Subcutaneous adipose tissue (tissue), 3 donors: Measurements from ENCODE around the genes EFCAB10 and LAMB4.

DNA sequence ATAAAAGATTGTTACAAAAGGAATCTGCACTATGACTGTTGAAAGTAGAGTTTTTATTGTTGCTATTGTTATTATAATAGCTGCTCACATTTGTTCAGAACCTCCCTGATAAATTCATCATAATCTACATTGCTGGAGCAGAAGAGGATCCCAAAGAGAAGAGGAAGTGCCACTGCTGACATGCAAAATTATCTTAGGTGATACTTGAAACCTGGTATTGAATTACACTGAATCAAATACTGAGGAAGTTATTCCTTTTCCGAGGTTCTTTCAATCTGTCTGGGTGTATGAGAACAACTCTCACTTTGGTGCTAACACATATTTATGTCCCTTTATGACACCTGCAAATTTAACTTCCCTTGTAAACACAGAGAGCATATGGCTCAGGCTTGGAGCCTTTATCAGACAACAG is 131.5 kb downstream of the SRPK2 start:
- PRO-cap, result no peak
- RAMPAGE, long total RNA, 3 experiments, result no peak in any of the 3 experiments

- PRO-cap, result no peak
- RAMPAGE, long total RNA, 3 experiments, result no peak in any of the 3 experiments
Observed at GRCh38 chr7:105499039-105500036, 22.7 kb downstream of the PUS7 start.

DNA sequence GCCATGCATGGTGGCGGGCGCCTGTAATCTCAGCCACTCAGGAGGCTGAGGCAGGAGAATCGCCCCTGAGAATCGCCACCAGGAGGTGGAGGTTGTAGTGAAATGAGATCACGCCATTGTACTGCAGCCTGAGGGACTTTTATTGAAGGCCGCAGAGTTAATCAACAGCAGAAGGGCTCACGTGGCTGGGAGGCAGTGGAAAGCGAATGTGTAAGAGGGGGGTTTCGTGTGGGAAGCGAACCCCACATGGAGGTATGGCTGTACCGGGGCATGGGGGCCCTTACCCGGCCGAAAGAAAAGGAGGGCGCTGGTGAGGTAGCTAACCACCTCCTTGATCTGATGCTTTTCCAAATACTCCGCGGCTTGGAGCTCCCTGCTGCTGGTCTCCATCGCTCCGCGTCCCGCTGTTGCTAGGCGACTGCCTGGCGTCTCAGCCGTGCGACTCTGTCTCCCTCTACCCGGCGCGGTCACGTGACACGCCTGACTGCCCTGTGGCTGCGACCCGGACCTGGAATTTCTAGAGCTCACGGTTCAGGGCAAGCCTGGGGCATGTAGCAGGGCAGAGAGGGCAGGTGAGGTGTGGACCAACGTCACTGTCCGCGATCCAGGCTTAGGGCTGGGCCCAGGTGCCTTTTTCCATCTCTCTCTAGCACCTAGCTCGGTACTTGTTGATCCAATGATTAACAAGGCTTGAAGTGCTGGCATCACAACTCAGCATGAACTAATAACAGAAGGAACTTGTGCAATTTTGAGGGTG is at the start of gene EFCAB10:
TSS of gene EFCAB10 (minus strand) at position 420 of the 757 bp plus-strand sequence.
- PRO-cap, result no peak
- RAMPAGE, long total RNA, 3 experiments, result no peak in any of the 3 experiments

GRCh38 chr7:105583292-105583504 is 1.9 kb upstream of the EFCAB10 start:
- PRO-cap, result no peak
- RAMPAGE, long total RNA, 3 experiments, result no peak in any of the 3 experiments

DNA sequence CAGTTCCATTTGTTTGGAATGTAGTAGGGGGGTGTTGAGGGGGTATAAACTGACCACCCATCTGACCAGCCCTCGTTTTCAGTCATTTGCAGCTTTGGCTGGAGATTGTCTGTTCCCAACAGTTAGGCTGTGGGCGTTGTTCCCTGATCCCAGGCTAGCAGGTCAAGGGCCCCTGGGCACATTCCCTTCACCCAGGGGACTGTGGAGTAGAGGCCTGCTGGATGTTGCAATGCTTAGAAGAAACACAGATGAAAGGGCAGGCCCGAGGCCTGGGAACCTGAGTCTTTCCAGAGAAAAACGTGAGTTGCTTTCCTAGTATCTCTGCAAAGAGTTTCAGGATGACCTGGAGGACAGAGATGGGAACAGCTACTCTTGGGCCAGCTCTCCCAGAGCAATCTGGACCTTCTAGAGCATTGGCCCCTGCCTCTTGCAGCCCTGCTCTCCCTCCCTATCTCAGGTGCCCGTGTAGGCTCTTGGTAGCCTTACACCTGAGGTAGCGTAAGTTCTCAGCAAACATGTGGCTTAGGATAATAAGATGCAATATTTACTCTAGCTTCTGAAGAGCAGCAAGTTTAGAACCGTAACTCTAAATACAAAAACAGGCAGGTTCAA is 99.3 kb upstream of the EFCAB10 start:
- PRO-cap, result no peak
- RAMPAGE, long total RNA, 3 experiments, result no peak in any of the 3 experiments

DNA sequence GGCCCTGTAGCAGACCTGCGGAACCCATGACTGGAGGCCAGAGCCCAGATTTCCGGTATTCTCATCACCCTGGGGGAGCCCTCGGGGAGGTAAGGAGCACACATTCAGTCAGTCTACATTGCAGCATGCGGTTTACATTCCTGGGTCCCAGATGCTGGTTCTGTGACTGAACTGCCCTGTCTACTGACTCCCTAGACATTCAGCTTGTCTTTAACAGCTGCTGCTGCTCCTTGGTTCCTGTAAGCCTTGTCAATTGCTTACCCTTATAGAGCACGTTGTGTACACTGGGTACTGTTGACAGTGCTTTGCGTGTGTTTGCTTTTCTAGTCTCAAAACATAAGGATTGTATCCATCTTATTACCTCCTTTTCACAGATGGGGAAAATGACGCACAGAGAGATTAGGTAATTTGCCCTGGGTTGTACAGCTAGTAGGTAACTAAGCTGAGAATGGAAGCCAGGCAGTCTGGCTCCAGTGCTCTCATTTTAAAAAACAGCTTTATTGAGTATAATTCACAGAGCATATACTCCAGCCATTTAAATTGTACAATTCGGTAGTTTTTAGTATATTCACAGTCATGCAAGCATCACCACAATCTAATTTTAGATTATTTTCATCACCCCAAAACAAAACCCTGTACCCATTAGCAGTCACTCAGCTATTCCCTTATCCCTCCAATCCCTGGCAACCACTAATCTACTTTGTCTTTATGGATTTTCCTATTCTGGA is 13.1 kb downstream of the CDHR3 start:
- PRO-cap, result no peak
- RAMPAGE, long total RNA, 3 experiments, result no peak in any of the 3 experiments

GRCh38 chr7:106057964-106059238 is 53.7 kb downstream of the SYPL1 start:
- PRO-cap, result no peak
- RAMPAGE, long total RNA, 3 experiments, result no peak in any of the 3 experiments

DNA sequence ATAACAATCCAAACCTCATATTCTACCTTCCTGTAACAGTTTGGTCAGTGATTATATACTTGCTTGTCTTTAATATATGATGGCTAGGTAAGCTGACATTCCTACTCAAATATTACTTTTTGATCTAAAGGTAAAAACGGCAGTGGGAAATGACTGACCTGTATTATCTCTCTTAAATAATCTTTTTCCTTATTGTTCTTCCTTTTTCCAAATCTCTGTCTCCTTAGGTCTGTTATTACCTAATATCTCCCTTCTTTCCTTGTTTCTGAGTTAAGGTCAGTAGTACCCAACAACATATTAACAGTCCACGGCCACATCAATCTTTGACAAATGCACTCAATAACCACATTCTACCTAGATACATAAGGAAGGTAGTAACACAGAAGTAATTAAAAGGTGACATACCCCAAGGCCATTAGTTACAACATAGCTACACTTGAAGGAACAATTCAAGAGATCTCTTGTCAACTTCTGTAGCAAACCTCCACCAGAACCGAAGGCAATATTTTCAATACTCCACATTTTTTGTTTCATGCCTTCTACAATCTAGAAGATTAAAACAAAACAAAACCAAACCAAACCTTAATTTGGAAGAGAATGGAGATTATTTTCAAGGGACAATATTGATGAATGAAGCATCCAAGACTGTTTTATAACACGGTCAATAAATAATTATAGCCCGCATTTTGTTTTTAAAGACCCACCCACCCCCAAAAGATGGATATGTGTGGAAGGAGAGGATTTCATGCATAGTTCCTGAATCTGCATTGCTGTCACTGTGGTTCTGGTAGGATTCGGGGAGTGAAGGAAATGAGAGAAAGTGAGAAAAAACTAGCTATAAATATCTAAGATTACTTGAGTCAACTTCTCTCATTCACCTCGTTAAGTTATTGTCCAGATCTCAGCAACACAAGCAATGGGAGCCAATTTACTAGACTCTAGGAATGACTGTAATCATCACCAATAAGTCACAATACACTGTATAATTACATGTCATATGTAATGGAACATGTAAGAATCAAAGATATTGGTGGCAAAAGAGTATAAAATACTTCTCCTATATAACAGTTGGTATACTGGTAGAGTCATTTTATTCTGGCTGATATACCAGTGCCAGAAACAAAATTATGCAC is 30.5 kb downstream of the NAMPT start:
- PRO-cap, result no peak
- RAMPAGE, long total RNA, 3 experiments, result no peak in any of the 3 experiments

GRCh38 chr7:106261685-106262728 is 22.8 kb downstream of the NAMPT start:
- PRO-cap, result no peak
- RAMPAGE, long total RNA, 3 experiments, result no peak in any of the 3 experiments

DNA sequence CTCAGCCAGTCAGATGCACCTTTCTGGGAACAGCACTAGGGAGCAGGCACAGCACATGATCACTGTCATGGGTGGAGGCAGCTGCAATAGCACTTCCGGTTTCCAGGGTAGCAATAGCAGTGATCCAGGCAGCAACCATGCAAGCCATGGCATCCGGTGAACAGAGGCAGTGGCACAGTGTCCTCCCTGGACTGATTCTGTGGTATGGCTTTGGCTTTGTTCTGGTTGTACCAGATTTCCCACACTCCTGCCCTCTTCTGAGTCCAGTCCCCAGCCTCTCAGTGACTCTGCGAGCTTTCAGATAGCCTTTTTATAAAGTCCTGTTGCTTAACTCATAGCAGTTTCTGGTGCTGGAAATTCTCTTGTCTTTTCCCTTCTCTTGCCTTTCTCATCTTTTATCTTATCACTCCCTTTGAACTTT is 86.9 kb upstream of the NAMPT start:
- PRO-cap, result no peak
- RAMPAGE, long total RNA, 3 experiments, result no peak in any of the 3 experiments

DNA sequence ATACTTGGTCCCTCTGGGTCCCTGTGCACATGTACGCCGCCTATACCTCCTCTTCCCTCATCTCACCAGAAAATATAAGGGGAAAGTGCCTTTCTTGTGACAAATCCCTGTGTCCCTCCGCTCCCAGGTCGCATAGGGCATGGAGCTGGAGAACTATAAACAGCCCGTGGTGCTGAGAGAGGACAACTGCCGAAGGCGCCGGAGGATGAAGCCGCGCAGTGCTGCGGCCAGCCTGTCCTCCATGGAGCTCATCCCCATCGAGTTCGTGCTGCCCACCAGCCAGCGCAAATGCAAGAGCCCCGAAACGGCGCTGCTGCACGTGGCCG is 2.3 kb downstream of the PIK3CG start:
- PRO-cap, result no peak
- RAMPAGE, long total RNA, 3 experiments, result no peak in any of the 3 experiments

DNA sequence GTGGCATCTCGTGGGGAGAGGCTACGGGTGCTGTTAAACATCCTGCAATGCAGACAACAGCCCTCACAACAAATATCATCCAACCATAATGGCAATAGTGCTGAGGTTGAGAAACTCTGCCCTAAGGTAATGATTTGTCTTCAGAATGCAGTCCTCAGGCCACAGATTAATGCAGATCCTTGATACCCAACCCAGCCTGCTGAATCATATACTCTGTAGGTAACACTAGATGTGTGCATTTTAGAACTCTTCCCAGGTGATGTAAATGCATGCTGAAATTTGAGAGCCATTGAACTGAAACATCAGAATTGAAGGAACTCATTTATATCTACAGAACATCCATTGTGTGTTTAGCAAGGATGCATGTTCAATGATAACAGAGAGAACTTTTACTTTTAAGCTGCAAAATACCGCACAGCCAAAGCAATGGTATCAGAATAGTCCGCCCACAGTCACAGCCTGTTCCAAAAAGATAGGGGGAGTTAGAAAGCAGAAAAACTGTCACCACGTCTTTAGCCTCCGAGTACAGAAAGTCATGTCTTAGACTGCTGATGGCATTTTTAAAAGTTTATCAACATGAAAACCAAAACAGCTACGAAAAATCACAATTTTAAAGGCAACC is 66.1 kb upstream of the PRKAR2B start:
- PRO-cap, result no peak
- RAMPAGE, long total RNA, 3 experiments, result no peak in any of the 3 experiments

- PRO-cap, result no peak
- RAMPAGE, long total RNA, 3 experiments, result no peak in any of the 3 experiments
Observed at GRCh38 chr7:107173079-107173668, 4.4 kb downstream of the HBP1 start.

DNA sequence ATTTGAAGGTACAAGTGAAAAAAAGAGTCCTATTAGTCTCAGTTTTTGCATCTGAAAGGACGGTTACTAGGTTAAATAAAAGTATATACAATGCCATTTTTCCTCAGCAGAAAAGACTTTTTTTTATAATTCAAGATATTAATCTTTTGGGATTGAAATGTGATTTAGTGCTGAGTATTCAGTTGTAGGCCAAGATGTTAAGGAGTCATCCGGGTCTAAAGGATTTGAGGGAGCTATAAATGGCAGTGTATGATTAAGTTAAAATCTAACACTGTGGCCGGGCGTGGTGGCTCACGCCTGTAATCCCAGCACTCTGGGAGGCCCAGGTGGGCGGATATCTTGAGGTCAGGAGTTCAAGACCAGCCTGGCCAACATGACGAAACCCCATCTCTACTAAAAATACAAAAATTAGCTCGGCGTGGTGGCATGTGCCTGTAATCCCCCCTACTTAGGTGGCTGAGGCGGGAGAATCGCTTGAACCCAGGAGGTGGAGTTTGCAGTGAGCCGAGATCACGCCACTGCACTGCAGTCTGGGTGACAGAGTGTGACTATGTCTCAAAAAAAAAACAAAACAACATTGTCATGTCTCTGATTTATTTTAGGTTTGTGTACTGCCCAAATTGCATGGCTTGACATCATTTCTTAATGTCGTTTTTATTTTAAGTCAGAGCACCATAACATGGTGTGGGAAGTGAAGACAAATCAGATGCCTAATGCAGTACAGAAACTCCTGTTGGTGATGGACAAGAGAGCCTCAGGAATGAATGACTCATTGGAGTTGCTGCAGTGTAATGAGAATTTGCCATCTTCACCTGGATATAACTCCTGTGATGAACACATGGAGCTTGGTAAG is 10.6 kb downstream of the HBP1 start:
- PRO-cap, result no peak
- RAMPAGE, long total RNA, 3 experiments, result no peak in any of the 3 experiments

DNA sequence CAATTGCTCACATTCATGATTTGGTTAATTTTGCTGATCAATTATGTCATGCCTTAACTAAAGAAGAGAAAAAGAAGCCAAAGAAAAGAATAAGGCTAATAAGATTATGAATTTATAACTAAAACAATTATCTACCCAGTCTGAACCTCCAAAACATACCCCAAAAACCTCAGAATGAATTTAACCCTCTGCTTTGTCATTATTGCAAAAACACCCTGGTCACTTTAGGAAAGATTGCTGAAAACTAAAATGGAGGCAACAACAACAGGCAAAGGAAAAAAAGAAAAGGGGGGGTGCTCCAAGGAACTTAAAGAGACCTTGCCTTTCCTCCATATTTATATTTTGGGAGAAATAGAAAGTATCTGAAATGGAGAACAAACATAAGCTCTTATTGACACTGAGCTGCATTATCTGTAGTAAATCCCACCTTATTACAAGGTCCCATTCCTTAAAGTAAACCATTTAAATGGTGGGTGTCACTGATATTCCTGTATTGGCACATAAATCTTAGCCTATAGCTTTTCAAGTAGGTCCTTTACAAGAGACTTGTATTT is 19.8 kb upstream of the SLC26A4 start:
- PRO-cap, result unidirectional peak, plus-strand start at position 269 of the sequence
- RAMPAGE, long total RNA, 3 experiments, result no peak in any of the 3 experiments

DNA sequence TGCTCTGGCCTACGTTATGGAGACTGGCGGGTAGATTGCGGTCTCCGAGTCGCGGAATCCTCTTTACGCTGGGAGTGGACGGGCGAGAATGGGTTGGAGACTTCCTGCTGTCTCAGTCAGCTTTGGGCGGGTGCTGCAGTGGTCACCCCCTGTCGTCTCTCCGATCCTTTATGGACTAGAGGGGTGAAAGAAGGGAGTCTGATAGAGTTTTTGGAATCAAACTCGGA is 463 bp downstream of the CBLL1 start:
- PRO-cap, result bidirectional peak, plus-strand start at position 115 of the sequence, minus-strand start outside the sequence
- RAMPAGE, long total RNA, 3 experiments, result no peak in any of the 3 experiments

DNA sequence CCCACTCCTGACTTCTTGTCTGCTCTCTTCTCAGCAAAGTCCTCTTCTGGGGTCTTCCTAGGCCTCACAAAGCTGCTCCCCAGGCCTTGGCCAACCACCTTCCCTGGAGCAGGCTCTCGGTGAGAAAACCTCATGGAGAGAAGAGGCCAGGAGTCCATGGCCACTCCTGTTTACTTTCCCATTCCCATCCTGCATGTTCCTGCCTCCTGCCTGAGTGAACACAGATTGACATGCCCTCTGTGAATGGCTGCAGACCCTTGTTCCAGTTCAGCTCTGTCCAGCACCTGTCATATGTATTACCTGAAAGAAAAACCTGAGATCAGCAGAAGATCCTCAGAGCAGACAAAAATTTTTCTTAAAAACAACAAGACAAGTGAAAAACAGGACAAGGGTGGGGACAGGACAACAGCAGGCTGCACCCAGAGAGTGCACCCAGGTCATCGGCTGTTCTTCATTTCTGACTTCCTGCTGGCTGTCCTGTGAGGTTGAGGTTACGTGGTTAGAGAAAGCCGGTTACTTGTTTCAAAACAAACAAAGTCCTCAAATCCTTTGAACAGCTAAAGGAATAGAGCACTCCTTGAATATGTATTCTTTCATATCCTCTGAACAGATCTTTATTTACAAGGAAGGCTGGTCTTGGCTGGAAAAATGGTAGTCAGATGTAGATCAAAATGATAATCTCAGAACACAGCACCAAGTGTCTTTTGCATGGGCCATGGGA is 34.0 kb upstream of the DLD start:
- PRO-cap, result no peak
- RAMPAGE, long total RNA, 3 experiments, result no peak in any of the 3 experiments

DNA sequence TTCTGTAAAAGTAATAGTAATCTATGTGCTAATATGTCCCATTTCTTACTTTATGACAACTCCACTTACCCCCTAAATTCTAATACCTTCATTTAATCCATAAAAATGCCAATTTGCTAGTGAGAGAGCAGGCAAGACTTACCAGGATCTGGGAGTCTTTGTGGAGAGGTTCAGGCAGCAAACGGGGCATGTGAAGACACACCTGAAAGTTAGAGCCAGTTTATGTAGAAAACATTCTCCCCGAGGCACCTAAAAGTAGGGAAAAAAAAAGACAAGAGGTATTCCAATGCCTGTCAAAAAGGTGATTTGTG is at the start of gene LAMB4:
TSS of gene LAMB4 (minus strand) at position 198 of the 311 bp plus-strand sequence.
- PRO-cap, result no peak
- RAMPAGE, long total RNA, 3 experiments, result no peak in any of the 3 experiments

DNA sequence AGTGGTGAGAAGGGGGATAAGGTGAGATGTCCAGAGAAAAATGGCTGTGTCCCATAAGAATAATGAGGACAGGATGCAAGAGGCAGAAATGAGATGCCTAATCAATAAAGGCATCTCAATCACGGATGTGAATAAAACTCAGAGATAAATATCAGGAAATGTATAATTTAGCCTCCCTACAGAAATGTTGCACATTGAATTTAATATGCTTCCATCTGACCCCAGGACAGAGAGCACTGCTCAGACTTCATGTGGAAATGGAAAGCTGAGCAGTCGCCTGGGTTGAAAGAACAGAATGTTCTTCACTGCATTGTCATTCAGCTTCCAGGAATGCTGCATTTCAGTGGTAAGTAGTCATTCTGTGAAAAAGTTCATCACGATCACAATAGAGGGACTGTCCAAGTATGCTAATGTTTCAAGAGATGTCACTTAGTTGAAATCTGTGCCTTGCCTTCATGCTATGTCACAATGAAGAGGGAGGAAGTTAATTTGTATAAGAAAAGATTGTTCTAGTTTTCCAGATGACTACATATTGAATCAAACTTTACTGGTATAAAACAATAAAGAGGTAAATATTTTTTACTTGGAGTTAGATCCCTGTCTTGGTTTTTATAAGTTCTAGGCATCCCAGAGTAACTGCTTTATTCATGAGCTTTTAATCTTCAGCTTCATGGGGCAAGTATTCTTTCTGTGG is 147.3 kb downstream of the NRCAM start:
- PRO-cap, result bidirectional peak, plus-strand start at position 313 of the sequence, minus-strand start at position 259 of the sequence
- RAMPAGE, long total RNA, 3 experiments, result no peak in any of the 3 experiments

- PRO-cap, result no peak
- RAMPAGE, long total RNA, 3 experiments, result no peak in any of the 3 experiments
Observed at GRCh38 chr7:109363798-109364061, 794.1 kb downstream of the DNAJB9 start.